Thoracic aorta (tissue), 1 donor: ENCODE data around the gene MIXL1.

- RAMPAGE, long total RNA = no peak
These were observed 937 bp downstream of the ENAH start for GRCh38 chr1:225651887-225652484.

GRCh38 chr1:225653561-225654139, 727 bp upstream of the ENAH start:
- RAMPAGE, long total RNA = no peak

DNA sequence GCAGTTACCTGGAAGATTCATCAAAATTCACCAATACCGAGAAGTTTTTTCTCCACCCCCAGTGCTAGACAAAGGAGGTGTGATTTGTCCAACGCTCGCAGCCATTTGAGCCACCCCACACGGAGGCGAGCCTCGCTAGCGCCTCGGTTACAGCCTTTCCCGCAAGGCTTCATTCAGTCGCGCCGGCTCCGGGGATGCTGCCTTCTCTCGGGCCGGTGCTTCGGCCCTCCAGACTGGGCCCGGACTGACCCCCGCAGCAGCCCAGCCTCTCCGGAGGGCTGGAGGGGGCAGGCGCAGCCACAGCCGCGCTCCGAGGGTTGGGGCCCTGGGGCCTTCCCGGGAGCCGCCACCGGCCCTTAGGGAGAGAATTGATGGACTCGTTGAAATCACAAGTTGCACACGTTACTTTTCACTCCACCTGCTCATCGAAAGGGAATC, 24.4 kb upstream of the ENAH start:
- RAMPAGE, long total RNA = no peak

- RAMPAGE, long total RNA = no peak
These were observed 10.8 kb upstream of the SRP9 start for GRCh38 chr1:225766902-225767135.

DNA sequence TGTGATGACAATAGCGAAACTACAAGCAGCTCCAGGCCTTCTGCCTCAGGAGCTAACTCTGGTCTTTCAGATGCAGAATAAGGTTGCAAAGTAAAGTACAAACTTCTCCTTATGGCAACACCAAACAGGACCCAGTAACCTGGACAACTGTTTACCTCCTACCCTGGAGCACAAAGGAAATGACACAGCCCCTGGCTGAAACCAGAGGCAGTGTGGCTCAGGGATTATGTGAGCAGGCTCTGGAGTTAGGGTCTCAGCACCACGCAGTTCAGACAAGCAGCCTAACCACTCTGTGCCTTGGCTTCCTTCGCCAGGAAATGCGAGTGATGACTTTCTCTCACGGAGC, 1.2 kb downstream of the TMEM63A start:
- RAMPAGE, long total RNA = no peak

GRCh38 chr1:225922273-225922559, 1.8 kb downstream of the PYCR2 start:
- RAMPAGE, long total RNA = no peak

- RAMPAGE, long total RNA = no peak
These were observed 23.3 kb downstream of the SDE2 start for GRCh38 chr1:225975761-225976395.

DNA sequence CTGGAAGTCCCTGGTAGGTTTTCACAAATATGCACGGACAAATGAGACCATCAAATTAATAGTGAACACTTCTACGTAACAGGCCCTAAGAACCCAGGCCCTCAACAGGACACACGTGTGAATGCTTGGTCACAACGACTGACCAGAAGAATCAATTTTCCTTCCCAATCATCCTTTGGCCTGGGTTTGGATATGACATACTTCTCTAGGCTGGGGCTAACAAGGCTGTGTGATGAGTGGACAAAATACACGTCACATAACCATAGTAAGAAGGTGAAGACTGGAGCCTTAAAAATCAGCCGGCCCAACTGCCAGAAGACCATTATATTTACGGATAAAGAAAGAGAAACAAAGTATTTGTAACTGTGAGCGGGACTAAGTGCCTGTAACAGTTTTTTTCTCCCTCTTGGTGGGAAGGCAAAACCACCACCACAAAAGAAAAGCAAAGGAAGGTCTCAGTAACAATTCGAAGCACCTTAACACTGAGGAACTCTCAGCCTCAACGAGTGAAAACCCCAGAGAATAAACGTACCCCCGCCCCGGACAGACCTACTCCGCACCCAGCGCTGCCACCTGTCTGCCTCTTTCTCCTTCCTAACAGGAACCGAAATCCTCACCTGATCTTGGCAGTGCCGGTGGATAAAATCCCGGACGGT, 439 bp downstream of the SDE2 start:
- RAMPAGE, long total RNA = no peak

GRCh38 chr1:226061320-226061740, 1.2 kb upstream of the H3-3A start:
- RAMPAGE, long total RNA = no peak

GRCh38 chr1:226075917-226076239, 13.4 kb downstream of the H3-3A start:
- RAMPAGE, long total RNA = no peak

GRCh38 chr1:226111321-226112115, 49.0 kb downstream of the H3-3A start:
- RAMPAGE, long total RNA = no peak

GRCh38 chr1:226121206-226122032, 58.9 kb downstream of the H3-3A start:
- RAMPAGE, long total RNA = no peak

- RAMPAGE, long total RNA = no peak
These were observed at the start of gene MIXL1 for GRCh38 chr1:226223076-226223767. Gene MIXL1 (plus strand): TSS chr1:226223664.

DNA sequence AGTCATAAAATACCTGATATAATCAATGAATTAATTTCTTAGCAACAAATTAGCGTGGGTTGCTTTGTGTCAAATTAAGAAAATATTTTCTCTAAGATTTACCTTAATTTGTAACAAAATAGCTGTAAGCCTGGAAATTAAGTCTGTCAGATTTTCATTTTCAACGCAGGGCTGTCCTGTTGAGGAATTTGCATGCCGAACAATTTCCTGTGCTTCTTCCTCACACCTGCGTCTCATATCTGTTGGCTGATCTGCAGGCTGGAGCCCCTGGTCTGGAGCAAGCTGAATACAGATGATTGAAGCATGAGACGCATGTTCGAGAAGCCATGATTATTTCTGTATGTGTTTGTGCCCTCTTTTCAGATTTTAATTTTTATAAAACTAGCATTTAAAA, 9.8 kb downstream of the MIXL1 start:
- RAMPAGE, long total RNA = no peak

DNA sequence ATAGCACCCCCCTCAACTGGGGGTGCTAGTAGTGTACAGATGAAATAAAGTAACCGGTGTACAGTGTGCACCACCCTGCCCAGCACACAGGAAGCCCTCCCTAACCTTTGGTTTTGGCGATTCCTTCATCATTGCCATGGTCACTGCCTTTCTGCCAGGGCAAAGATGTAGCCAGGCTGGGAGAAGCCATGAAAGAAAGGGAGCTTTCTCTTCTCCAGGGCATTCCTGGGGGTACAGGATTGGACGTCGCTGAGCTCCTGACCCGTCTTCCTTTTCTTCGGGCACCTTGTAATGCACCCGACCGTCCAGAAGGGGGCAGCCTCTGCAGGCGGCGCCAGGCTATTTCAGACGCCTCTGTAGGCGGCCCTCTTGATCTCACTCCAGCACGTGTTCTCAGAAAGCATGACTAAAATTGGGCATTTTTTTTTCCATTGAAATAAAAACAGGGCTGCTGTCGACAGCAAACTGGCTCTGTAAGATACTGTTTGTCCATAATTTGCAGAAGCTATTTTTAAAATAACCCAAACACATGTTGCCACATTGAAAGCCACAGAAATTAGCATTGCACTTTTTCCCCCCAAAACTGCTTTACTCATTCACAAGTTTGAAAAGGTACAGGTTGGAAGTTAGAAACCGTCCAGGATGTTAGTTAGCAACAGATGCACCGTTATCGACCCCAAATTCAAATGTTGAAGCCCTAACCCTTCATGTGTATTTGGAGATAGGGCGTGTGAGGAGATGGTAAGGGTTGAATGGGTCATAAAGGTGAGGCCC, 78.0 kb downstream of the STUM start:
- RAMPAGE, long total RNA = no peak

DNA sequence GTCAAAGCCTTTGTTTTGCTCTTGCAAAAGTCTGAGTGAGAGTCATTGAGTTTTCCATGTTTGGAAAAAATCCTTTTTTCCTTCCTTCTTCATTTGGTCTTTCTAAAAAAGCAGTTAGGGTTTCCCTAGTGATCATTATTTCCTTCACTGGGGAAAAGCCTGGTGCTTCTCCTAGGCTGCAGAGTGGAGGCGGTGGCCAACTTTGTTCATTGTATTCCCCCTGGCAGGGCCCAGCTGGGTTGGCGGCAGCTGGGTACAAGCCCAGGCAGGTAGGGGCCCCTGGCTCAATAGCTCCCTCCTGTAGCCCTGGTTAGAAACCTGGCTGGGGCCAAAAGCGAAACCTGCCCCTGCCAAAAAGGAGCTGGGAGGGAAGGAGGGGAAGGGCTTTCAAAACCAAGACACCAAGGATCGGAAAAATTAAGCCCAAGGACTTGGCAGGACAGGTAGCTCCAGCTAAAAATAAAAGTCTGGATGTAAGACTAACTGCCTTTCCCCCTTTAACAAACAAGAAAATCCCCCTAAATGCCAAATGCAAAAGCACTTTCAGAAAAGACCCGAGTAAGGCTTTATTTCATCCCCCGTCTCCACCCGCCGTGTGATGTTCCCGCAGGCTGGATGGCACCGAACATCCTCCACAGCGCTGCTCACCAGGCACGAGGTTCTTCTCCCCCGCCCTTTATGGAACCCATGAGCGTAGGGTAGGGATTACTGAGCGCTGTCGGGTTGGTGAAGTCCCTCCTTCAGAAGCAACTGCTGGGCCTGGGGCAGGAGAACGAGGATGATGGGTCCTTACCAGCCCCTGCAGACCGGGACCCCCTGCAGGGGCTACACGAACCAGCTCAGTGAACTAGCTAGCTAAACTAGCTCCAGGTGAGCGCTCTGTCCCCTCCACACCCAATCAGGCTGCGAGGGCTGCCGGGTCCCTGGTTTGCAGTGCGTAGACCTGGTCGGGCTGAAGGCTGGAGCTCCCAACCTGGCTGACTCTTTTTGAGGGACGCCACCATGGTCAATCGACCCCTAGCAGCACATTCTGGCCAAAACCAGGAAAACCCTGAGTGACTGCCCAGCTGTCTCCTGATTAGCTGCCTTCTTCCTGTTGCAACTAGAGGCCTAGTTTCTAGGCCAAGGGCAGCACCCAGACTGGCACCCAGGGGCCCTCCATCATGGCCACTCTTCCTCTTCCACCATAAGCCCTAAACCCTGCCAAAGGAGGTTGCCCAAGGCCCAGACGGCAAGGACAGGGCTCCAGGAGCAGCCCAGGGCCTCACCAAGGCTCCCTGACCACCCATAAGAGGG, 80.6 kb downstream of the ITPKB start:
- RAMPAGE, long total RNA = no peak

GRCh38 chr1:226667870-226668606, 71.0 kb downstream of the ITPKB start:
- RAMPAGE, long total RNA = no peak

GRCh38 chr1:226679678-226680721, 59.1 kb downstream of the ITPKB start:
- RAMPAGE, long total RNA = no peak

- RAMPAGE, long total RNA = no peak
These were observed 53.8 kb downstream of the ITPKB start for GRCh38 chr1:226685123-226685885.

GRCh38 chr1:226688260-226688848, 50.7 kb downstream of the ITPKB start:
- RAMPAGE, long total RNA = no peak